GM23338 (cell line): Measurements from ENCODE around the genes RRM1, TRIM21, OR51S1, OR51T1, OR51G2, HBG1, HBG2 and UBQLNL.

- PRO-cap: no peak
- RAMPAGE, long total RNA: no peak
Measured at GRCh38 chr11:3931052-3931895, 75.8 kb downstream of the STIM1 start.

DNA sequence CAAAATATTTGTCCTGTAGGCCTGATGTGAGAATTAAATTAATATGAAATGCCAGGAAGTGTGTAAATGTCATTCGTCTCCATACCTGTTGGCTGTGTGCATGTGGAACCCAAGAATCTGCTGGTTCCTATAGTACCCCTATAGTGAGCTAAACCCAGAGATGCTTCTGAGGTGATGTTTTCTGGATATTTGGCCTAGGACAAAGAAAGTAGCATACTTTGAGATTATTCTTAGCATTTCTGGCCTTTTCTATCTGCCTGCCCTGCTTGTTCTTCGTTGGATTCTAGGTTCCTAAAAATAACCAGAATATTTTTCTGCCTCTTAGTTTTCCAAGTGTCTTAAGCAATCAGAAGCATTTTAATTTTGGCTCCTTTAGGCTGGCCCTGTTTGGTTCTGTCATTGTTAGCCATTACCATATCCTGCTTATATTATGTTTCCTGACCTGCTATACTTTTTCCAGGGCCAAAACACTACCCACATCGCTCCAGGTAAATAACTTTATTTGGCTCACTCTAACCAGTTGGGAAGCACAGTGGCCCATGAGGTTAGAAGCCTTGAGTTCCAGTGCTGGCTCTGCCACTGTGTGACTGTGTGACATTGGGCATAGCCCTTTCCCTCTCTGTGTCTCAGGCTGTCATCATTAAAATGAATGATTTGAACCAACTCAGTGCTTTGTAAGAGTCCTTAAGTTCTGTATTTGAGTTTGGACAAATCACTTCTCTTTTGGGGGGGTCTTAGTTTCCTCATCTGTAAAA, 91.0 kb downstream of the STIM1 start:
- PRO-cap: no peak
- RAMPAGE, long total RNA: no peak

- PRO-cap: no peak
- RAMPAGE, long total RNA: no peak
Measured at GRCh38 chr11:4058089-4058494, 36.5 kb upstream of the RRM1 start.

DNA sequence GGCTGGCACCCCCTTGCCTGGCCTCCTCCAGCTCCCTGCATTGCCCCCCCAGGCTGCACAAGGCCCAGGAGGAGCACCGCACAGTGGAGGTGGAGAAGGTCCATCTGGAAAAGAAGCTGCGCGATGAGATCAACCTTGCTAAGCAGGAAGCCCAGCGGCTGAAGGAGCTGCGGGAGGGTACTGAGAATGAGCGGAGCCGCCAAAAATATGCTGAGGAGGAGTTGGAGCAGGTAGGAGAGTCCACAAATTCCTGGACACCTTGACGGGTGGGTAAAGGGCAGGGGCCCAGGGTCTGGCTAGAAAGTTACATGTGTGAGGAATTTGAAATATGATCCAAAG, 20.2 kb upstream of the RRM1 start:
- PRO-cap: no peak
- RAMPAGE, long total RNA: no peak

- PRO-cap: bidirectional peak, plus-strand start at chr11:4094889, minus-strand start at chr11:4094596; bidirectional peak, plus-strand start at chr11:4095143, minus-strand start at chr11:4095189
- RAMPAGE, long total RNA: start-site peak on the plus strand at chr11:4094797-4094858, 570 and 244 reads in 2 replicates
Measured at GRCh38 chr11:4094544-4095396, at the start of gene RRM1. Gene RRM1 (plus strand): TSS chr11:4094799.

GRCh38 chr11:4186773-4188058, 92.6 kb downstream of the RRM1 start:
- PRO-cap: unidirectional peak, plus-strand start at chr11:4187086; bidirectional peak, plus-strand start at chr11:4187147, minus-strand start at chr11:4187120; bidirectional peak, plus-strand start at chr11:4187372, minus-strand start at chr11:4187378; bidirectional peak, plus-strand start at chr11:4187879, minus-strand start at chr11:4187650
- RAMPAGE, long total RNA: no peak

GRCh38 chr11:4389773-4390466, 3.6 kb downstream of the TRIM21 start:
- PRO-cap: no peak
- RAMPAGE, long total RNA: no peak

GRCh38 chr11:4393171-4394037, at the start of gene TRIM21:
Gene TRIM21 (minus strand): TSS chr11:4393702.
- PRO-cap: bidirectional peak, plus-strand start at chr11:4393281, minus-strand start at chr11:4393273; bidirectional peak, plus-strand start at chr11:4393814, minus-strand start at chr11:4393684
- RAMPAGE, long total RNA: start-site peak on the minus strand at chr11:4393668-4393719, 66 and 31 reads in 2 replicates

GRCh38 chr11:4849119-4849410, at the start of gene OR51S1:
Gene OR51S1 (minus strand): TSS chr11:4849208.
- PRO-cap: no peak
- RAMPAGE, long total RNA: no peak

DNA sequence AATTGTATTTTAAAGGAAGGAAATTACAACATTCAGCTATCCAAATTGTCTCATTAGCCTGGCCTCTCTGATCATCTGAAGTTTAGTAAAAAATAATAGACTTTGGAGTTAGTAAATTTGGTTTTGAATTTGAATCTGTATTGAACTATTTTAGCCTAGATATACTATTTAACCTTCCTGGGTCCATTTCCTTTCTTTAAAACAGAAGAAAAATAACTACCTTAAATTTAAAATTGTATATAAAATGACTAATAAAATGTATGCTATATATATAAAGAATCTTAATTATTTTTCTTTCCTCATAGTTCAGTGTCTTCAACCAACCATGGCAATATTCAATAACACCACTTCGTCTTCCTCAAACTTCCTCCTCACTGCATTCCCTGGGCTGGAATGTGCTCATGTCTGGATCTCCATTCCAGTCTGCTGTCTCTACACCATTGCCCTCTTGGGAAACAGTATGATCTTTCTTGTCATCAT, at the start of gene OR51T1:
OR51T1 (plus strand) TSS at position 326 of the 480 bp plus-strand sequence.
- PRO-cap: no peak
- RAMPAGE, long total RNA: no peak

- PRO-cap: no peak
- RAMPAGE, long total RNA: no peak
Measured at GRCh38 chr11:4919189-4919627, at the start of gene OR51G2. Gene OR51G2 (minus strand): TSS chr11:4919350.

- PRO-cap: no peak
- RAMPAGE, long total RNA: no peak
Measured at GRCh38 chr11:5249667-5250154, at the start of gene HBG1. Gene HBG1 (minus strand): TSS chr11:5249857.

DNA sequence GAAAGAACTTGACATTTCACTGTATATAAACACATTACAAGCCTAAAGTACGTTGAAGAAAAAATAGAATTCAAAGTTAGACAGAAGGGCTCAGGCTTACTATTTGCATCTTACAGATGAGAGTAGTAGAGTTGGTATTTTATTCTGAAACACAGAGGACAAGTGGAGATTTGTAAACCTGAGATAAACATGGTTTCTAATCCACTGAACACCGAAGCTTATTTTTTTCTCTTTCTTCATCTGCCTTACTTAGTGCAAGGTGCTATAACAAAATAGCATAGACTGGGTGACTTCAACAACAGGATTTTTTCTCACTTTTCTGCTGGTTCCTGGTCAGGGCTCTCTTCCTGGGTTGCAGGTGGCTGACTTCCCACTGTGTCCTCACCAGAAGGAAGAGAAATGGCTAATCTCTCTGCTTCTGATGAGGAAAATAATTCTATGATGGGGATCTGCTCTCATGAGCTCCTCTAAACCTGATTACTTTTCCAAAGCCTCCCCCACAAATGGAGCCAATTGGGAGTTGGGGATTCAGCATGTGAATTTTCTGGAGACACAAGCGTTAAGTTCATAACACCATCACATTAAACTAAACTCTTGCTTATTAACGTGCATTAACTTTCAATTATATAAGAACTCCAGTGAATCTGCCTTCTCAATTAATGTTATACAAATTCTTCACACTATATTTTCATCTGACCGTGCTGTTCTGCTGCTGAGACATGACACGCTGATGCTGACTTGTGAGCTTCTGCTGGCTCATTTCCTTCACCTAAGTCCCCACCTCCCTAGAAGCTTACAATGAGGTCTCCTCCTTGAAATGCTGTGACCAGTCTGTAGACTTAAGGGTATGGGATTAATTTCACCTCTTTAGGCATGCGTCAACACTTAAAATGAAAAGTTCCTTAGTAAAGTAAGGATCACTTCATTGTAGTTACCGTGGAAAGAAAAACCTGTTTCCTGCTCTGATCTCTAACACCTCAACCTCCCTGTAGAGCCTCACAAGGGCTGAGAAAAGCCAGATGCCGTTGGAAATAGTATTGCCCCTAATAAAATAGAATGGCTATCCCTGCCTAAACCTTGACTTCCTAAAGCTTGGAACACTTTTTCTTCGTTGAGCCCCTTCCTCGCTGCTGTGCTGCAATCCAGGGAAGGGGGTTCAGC, 2.4 kb upstream of the HBG1 start:
- PRO-cap: no peak
- RAMPAGE, long total RNA: no peak

DNA sequence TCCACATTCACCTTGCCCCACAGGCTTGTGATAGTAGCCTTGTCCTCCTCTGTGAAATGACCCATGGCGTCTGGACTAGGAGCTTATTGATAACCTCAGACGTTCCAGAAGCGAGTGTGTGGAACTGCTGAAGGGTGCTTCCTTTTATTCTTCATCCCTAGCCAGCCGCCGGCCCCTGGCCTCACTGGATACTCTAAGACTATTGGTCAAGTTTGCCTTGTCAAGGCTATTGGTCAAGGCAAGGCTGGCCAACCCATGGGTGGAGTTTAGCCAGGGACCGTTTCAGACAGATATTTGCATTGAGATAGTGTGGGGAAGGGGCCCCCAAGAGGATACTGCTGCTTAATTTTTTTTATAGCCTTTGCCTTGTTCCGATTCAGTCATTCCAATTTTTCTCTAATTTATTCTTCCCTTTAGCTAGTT, at the start of gene HBG2:
HBG2 (minus strand) TSS at position 118 of the 423 bp plus-strand sequence.
- PRO-cap: no peak
- RAMPAGE, long total RNA: no peak

DNA sequence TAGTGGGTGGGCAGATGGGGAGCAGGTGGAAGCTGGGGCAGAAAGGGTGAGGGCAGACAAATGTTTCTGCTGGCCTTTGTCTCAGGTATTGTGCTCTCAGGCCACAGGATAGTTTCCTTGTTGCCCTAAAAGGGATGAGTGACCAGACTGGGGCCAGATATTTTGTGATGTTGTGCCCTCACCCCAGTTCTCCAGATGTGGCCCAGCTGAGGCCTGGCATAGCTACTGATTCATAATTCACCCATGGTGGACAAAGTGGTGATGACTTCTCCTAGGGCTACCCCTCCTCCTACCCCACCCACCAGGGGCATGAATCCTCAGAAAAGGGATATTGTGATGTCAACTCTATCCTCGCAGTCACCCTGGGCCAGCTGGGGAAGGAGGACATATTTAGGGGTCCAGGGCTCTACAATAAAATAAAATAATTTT, at the start of gene UBQLNL:
UBQLNL (minus strand) TSS at position 252 of the 429 bp plus-strand sequence.
- PRO-cap: no peak
- RAMPAGE, long total RNA: no peak

GRCh38 chr11:5809165-5809641, 479 bp downstream of the OR52N2 start:
- PRO-cap: no peak
- RAMPAGE, long total RNA: no peak

DNA sequence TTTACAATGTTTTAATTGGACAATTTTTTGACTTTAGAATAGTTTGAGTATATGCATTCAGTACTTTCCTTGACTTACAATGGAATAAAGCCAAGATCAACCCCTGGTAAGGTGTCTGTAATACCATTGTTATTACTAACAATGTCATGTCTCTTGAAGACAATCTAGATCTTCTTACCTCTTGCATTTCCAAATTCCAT, 3.8 kb upstream of the OR52E5 start:
- PRO-cap: unidirectional peak, plus-strand start at position 77 of the sequence
- RAMPAGE, long total RNA: no peak

DNA sequence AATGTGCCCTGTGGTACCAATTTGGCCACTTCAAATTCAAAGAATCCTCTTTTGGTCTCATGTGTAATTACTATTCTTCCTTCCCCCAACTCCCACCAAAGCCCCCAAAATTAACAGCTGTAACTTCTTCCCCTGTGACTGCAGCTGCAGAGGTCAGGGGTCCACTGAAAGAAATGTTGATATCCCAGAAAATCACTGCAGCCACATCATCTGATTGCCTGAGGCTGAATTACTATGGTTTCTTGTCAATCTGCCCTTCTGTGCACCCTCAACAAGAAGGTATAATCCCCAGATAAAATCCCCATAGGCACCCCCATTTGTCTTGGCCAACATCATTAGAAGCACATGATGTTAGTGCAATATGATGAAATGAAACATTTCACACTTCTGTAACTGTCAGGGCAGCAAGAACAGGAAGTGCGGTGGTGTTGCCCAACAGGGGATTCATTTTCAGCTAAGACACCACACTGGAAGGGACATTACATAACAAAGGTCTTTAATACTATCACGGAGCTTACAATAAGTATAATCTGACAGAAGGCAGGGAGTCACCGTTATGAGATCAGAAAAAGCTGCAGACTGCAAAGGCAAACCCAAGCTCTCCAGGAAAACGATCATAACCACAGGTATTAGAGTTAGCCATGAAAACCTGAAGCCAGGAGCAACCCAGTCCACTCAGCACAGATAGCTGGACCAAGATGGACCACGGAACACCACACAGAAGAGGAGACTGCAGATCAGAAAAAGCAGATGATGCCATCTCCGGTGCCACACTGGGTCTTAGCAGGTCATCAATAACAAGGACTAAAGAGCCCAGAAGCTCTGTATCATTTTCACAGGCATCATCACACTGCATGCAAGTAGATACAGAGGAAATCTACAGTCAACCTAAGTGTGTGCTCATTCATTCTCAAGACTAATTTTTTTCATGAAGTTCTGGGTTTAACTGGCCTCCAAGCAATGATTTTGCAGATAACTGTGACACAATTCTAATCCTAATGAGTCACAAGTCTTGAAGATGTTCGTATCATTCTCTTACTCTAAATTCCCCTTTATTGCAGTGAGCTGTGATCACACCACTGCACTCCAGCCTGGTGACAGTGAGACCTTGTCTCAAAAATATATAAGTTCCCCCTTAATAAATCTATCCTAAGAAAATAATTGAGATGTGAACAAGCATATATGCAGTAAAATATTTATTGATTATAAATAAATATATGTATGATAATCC, 2.1 kb downstream of the OR52W1 start:
- PRO-cap: no peak
- RAMPAGE, long total RNA: no peak

- PRO-cap: no peak
- RAMPAGE, long total RNA: no peak
Measured at GRCh38 chr11:6363093-6363419, 27.2 kb upstream of the SMPD1 start.

DNA sequence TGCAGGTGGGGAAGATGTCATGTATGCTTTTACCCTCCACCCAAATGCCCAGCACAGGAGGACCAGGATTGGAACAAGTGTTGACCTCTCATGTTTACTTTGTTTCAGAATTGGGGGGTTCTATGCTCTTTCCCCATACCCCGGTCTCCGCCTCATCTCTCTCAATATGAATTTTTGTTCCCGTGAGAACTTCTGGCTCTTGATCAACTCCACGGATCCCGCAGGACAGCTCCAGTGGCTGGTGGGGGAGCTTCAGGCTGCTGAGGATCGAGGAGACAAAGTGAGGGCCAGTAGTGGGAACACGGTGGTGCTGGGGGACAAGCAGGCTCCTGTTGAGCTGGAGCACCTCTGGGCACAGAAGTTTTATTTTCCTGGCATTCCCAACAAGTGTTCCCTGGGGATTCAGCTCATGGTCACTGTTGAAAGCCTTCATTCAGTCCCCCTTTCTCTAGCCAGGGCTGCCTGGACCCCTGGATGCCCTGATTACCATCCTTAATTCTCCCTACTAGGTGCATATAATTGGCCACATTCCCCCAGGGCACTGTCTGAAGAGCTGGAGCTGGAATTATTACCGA, 2.9 kb downstream of the SMPD1 start:
- PRO-cap: no peak
- RAMPAGE, long total RNA: no peak